Mesenteric fat pad (tissue), 1 donor: ENCODE measurements around a stretch of chr15.

GRCh38 chr15:52020061-52020738, 1.2 kb downstream of the MAPK6 start:
- PRO-cap: no peak

DNA sequence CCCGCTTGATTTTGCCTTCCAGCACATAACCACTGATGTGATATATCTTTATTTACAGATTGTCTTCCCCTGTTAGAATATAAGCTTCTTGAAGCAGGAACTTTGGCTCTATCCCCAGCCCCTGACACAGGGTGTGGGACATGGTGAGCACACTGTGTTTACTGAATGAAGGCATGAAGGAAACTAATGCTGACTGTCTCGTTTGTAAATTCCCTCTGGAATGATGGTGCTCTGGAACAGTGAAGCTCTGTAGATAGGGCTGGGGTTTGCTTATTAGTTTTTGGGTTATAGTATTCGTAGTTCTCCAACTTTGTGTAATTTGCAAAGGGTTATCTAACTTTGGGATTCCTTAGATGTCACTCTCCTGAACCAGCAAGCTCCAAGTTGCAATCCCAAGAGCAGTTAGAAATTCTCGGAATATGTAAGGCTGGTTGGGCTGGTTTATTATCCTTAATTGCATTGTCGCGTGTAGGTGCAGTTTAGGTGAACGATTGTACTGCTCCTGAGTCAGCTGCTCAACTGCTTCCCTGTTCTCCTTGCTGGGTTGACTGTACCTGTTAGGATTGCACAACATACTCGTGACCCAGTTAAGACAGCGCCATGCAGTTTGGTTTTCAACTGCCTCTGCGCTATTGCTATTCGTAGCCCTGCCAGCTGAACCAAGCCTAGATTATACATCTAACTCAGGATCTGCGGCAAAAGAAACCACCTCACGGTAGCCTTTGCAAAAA, 41.2 kb downstream of the BCL2L10 start:
- PRO-cap: no peak

GRCh38 chr15:52244131-52244751, 51.4 kb downstream of the MYO5C start:
- PRO-cap: no peak

DNA sequence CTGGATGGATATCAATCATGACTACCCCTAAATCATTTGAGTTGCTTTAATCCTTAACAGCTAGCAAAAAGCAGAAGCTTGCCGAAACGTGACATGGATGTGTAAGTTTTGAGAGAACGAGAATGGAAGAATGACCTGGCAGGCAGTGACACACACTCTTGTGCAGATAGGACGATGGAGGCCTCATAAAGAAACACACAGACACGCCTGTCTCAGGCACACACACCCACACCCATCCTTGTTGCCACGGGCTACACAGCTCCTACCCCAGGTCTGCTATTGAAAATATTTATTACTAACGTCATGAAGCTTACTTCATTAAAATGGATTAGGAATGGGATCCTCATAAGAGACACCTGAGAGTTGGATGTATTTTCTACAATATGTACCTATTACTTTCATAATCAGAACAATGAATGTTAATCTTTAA, 8.5 kb downstream of the MYO5C start:
- PRO-cap: no peak

DNA sequence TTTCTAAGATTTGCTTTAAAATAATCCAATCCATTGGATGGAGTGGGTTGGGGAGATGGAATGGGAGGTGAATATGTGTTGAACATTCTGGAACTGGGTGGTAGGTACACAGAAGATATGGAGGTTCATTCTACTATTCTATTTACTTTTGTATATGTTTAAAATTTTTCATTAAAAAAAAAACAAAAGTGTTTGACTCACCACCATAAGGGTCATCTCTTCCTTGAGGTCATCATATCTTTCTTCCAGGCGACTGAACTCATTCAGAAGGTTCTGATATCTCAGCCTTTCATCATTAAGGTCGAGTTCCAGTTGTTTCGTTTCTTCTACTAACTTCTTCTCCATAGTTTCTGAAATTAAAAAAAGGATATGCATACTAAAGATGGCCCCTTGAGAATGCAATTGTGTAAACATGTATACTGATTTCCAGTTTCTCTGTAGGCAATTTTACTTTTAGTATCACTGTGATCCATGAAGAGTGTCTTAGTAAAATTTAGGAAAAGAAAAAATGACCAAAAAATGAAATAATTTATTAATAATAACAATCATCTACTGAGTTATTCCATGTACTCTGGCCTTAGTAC, 68.8 kb upstream of the MYO5C start:
- PRO-cap: no peak

DNA sequence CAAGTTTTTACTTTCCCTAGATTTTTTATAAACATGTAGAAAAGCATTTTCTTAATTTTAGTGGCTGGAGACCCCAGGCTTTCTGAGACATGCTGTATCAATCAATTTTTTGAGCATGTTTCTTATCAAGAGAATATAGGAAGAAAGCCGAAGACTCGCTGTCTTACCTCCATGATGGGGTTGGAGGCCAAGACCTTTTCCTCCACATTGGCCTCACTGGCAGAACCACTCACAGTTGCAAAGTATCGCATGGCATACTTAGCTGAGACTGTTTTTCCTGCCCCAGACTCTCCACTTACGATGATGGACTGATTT, 112.7 kb downstream of the MYO5A start:
- PRO-cap: no peak

DNA sequence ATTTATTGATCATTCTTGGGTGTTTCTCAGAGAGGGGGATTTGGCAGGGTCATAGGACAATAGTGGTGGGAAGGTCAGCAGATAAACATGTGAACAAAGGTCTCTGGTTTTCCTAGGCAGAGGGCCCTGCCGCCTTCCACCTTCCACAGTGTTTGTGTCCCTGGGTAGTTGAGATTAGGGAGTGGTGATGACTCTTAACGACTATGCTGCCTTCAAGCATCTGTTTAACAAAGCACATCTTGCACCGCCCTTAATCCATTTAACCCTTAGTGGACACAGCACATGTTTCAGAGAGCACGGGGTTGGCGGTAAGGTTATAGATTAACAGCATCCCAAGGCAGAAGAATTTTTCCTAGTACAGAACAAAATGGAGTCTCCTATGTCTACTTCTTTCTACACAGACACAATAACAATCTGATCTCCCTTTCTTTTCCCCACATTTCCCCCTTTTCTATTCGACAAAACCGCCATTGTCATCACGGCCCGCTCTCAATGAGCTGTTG, 69.5 kb downstream of the MYO5A start:
- PRO-cap: no peak

- PRO-cap: no peak
Measured at GRCh38 chr15:52464317-52464983, 64.2 kb downstream of the MYO5A start.

DNA sequence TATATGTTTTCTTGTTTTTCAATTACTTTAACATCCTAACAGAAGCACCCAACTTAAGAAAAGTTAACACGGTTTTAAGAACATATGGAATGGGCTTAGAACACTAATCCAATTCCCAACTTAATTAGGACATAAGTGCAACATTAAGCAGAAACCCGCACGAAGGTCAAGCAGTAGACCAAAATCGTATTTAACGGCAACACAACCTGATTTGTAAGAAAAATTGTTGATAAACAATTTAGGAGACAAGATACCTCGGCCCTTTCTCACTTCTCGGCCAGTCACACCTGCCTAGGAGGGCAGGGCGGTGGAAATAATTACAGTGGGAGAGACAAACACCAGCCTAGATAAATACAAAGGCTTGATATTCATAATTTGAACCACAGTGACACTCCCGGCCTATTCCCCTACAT, 1.1 kb downstream of the ARPP19 start:
- PRO-cap: no peak

- PRO-cap: no peak
Measured at GRCh38 chr15:52680656-52681313, 1.6 kb upstream of the ATOSA start.

GRCh38 chr15:52729938-52730750, 51.0 kb upstream of the ATOSA start:
- PRO-cap: no peak

GRCh38 chr15:52783037-52783323, 7.2 kb downstream of the ONECUT1 start:
- PRO-cap: no peak

- PRO-cap: no peak
Measured at GRCh38 chr15:52805124-52805562, 15.0 kb upstream of the ONECUT1 start.

GRCh38 chr15:52974408-52974658, 184.2 kb upstream of the ONECUT1 start:
- PRO-cap: no peak

- PRO-cap: no peak
Measured at GRCh38 chr15:53032771-53033252, 242.7 kb upstream of the ONECUT1 start.

DNA sequence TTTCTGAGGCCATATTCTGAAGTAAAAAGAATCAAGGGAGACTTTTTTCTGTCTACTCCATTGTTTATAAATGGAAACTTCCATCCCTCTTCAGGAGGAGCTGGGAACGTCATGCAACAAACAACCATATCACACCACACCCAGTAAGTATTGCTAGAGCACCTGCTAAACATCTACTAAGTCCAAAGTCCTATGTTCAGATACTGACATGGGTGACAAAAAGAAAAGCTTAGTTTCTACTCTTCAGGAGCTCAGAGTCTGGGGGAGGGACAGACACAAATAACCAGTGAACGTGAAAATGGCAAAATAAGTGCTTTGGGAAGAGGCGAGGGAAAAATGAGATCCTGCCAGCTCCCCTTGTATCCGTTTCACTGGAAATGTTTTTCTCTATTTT, 324.9 kb upstream of the ONECUT1 start:
- PRO-cap: no peak

DNA sequence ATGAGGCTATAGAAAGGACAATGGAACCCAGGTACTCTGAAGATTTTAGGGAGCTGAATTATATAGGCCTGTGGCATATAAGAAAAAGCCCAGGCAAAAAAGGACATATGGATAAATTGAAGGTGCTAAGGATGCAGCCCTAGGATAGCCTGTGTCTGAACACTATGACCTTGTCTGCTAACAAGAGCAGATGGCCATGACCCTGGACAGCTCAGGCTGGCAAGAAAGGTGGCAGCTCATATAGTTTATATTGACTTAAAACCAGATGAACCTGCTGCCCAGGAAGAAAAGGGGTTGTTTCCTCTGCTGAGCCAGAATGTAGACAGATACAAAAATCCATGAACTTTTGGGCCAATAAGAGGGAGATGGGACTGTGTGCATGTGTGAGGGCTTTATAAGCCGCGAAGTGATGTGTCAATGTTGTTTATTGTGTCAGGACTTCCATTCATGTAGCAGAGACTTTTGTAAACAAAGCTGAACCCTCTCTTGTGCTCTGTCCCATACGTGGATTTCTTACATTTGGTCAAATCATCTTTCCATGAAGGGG, 321.4 kb downstream of the WDR72 start:
- PRO-cap: no peak

- PRO-cap: no peak
Measured at GRCh38 chr15:54277722-54278292, 299.6 kb downstream of the UNC13C start.

DNA sequence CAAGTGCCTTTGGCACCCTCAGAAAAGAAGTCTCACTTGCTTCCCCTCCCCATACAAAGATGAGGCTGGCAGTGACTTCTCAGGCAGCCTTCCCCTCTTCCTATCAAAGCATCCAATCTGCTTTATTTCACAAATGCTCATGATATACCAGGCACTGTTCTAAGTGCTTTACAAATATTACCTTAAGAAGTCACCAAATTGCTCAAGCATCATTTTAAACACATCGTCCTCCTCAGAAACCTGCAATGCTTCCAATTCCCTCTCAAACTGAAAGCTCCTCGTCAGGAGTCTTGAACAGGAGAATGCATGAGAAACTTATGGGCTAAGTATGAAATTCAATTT, 181.9 kb downstream of the RSL24D1 start:
- PRO-cap: no peak

GRCh38 chr15:55250936-55251560, 38.6 kb downstream of the RAB27A start:
- PRO-cap: no peak